Sciatic nerve (tissue), 1 donor: ENCODE data around the genes TFF2 and RSPH1.

DNA sequence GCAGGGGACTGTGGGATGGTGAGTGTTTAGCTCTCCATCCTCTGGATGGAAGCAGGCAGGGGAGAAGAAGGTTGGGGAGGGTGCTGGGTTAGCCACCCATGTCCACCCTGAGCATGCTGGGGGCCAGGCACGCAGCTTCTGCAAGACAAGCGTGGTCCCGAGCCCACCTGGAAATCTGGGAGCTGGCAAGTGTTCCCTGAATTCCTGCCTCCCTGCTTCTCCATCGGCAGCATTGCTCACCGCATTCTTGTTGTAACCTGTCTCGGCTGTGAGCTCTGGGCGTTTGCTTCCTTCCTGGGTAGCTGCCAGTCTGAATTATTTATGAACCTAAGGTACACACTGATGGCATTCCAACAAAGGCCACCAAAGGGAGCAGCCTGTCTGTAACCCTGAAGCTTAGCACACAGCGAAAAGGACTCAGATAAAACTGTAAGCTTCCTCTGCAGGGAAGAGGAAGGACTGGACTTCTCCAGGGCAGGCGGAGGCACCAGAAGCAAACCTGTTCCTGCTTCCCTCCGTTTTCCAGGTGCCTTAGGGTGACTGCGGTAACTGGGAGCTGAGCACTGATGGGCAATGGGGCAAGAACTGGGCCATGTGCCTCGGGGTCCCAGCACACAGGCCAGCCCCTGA, 88.5 kb downstream of the RIPK4 start:
- PRO-cap, result bidirectional peak, plus-strand start at position 451 of the sequence, minus-strand start at position 222 of the sequence

GRCh38 chr21:41726692-41727348, 40.0 kb downstream of the RIPK4 start:
- PRO-cap, result no peak

GRCh38 chr21:41873716-41874449, 5.3 kb downstream of the PRDM15 start:
- PRO-cap, result no peak

- PRO-cap, result no peak
These were observed 27.8 kb upstream of the PRDM15 start for GRCh38 chr21:41906725-41907477.

DNA sequence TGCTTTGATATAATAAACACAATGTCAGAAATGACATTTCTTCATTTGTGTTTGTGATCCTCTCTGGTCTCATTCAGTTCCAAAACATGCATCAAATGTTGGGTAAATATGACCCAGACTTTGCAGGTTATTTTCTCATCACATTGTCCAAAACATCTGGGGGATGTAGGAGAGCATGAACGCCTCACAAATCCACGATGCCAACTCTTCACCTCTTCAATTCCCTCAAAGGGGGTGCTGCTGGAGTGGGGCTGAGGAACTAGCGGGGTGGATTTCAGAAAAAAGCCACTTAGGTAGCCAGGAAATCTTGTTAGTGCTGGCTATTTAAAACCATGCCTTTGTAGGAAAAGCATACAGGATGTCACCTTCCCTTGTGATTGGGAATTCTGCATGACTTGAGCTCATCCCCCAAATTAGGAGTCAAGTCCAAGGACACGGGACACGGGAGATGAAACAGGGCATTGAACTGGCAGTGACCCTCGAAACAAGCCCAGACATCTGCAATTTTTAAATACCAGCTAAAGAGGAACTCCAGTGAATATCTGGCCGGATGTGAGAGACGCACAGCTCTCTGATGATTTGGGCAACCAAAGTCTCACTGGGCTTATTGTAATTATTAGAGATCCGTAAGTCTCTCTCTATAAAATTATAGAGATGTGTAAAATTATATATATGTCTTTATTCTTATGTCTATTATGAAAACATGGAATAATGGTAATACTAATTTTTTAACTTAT, 32.9 kb downstream of the C2CD2 start:
- PRO-cap, result no peak

DNA sequence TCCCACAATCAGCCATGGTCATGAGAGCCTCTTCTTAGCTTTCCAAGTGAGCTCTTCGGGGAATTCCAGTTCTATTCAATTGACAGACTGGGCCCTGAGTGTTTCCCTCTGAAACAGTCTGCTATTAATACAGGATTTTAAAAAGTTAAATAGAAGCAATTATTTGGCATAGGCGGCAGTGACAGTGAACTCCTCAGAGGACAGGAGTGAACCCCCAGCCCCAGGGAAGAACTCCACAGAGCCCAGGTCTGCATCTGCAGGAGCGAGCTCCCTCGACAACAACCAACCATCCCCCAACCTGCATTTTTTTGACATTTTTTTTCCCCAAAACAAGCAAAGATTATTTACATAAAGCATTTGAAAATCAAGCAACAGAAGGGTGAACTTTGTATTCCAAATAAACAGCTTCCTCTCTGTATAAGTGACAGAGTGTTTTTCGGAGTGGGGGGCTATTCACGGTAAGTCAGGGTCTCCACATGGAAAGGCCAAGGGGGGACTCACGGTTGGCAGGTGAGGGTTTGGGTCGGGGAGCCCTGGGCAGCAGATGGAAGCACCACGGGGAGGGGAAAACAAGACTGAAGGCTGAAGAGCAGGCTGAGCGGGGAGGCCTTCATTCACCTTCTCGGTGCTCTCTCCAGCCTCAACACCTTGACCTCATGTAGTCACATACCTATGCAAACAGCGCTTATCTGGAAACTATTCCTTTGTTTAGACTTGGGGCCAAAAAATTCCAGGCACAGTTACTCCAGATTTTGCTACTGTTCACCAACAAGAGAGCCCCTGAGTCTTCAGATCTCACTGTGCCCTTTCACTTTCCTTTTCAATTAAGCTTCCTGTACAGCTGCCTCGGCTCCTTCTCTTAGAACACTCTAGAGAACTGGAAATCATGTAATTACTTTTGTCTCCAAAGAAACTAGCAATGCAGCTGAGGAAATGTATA, 27.6 kb downstream of the C2CD2 start:
- PRO-cap, result bidirectional peak, plus-strand start at position 811 of the sequence, minus-strand start at position 794 of the sequence

GRCh38 chr21:41928652-41929145, 25.1 kb downstream of the C2CD2 start:
- PRO-cap, result no peak

DNA sequence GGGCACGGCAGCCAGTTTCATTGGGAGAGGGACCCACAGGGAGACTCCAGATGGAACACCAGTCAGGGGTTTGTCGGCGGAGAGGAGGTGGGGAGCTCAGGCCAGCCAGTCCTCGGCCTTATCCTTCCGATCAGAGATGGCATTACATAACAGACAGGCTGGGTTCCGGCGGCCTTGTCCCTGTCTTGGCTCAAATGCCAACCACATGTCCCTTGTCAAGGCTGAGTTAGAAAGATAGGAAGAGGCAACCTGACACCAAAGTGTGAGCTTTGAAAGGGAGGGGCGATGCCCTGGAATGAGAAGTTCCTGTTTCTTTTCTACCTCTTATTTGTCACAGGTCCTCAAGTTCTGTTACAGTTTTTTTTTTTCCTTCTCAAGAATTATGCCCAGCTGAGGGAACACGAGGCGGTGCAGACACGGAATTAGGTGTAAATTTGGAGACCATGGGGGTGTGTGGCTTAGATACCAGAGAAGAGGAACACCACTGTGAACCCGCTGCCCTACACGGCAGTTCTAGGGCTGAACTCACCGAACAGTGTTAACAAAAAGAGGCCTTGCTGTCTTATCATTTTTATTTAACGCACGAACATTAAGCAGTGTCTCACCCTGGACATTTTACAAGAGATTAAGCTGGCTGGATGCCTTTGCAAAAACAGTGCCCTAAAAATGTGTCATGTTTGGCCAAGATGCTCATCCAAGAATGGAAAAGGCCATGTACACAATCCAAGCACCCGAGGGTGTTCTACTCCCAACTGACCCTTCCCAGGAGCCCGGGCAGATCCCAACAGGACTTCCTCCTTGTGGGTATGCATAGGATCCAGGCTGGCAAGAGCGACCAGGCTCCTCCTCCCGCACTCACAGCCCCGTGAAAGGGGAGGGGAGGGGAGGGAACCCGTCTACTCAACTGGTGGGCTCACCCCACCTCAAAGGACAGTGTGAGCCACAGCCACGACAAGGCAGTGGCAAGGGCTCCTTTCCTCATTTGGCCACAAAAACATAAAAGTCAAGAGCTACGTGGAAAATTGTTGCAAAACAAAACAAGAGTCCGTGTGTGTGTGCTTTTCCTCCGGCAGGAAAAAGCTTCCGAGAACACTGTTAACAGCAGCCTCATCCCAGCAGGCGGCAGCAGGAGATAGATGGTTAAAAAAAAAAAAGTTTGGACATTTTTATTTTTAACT, 20.5 kb downstream of the C2CD2 start:
- PRO-cap, result no peak

DNA sequence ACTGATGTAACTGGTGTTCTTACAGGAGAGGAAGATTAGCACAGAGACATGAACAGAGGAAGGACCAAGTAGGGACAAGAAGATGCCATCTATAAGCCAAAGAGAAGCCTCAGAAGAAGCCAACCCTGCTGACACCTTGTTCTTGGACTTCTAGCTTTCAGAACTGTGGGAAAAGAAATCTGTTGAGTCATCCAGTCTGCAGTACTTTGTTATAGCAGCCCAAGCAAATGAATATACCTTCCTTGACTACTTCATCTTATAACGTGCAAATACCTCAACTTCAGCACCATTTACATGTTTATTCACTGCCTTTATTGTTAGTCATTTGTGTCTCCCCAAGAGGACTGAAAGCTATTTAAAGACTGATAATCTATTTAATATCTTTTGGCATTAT, 3.4 kb downstream of the ZBTB21 start:
- PRO-cap, result no peak

DNA sequence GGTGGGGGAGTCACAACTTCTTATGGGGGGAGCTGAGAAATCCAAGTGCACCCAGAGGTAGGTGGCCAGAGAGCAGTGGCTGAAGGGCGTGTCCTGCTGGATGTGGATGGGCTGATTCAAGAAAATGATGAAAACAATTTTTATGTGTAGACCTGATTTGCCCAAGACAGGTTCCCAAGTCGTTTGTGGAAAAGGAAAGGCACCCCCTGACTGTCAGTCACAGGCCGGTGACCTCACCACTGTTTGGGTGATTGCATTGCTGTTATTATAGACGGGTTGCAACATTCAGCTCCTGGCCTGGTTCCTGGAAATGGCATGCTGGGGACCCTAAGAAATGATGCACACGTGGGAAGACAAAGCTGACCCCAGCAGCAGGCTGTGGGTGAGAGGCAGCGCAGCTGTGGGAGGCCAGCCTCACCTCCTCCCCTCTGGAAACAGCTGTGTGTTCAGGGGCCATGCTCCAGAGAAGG, 23.6 kb upstream of the ABCG1 start:
- PRO-cap, result no peak

DNA sequence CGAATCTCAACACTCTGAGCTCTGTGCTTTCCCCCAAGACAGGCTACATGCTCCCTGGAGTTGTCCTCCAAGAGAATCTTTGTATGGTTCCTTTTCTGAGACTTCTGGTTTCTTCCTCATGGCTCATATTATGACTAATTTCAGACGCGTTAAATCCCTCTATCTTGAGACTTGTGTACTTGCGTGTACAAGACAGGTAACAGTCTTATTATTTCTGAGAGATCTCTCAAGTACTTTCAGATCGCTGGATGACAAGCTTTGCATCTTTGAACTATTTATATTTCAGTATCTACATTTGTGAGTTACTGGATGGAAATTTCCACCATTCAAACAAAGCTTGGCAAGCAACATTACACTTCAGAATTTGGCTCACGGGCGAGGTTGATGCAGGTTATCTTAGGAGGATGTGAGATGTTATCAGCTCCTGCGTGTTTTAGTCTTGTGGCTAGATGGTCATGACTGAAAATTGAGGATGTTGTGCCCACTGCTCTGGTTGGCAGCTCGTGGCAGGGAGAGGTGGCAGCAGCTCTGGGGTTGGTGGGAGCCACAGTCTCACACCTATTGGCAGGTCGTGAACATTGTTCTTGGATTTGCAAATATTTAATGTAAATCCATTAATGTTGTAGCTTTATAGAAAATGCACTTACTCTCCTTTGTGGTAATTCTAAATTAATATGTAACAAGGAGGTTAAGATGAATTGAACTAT, 19.5 kb downstream of the ABCG1 start:
- PRO-cap, result no peak

DNA sequence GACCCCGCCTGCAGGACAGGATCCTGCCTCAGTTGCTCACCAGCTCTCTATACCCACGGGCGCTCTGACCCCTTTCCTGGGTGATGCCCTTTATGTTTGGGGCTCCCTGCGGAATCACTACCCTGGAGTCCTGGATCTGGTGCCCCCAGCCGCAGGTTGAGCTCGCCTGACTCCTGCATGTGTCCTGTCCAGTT, 32.4 kb downstream of the TFF3 start:
- PRO-cap, result no peak

GRCh38 chr21:42350792-42351333, at the start of gene TFF2:
Gene TFF2, minus strand, starts transcription at chr21:42350994.
- PRO-cap, result no peak

- PRO-cap, result no peak
These were observed 34.2 kb downstream of the RSPH1 start for GRCh38 chr21:42461715-42462409.

- PRO-cap, result no peak
These were observed 31.8 kb downstream of the RSPH1 start for GRCh38 chr21:42464101-42464689.

- PRO-cap, result no peak
These were observed 30.8 kb downstream of the RSPH1 start for GRCh38 chr21:42464785-42466089.

DNA sequence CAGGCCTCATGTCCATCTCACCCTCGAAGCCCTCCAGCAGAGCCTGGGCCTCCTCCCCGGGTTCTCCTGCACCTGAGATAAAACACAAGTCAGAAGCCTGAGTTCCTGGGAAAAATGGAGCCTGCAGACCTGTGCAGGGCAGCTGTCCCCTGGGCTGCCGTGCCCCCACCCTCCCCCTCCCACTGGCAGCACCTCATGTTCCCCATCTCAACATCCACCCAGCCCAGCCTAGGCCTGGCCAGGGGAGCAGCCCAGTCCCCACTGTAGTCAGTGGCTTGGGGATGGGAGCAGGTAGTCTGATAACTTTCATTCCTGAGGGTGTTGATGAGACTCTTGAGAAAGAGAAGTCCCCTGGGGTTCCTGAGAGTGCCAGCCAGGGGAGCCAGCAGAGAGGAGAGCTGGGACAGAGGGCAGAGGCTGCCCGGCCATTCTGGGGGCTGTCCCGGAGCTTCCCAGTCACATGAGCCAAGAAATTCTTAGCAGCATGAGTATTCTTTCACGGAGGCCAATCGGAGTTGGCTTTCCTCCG, 20.0 kb downstream of the RSPH1 start:
- PRO-cap, result no peak

DNA sequence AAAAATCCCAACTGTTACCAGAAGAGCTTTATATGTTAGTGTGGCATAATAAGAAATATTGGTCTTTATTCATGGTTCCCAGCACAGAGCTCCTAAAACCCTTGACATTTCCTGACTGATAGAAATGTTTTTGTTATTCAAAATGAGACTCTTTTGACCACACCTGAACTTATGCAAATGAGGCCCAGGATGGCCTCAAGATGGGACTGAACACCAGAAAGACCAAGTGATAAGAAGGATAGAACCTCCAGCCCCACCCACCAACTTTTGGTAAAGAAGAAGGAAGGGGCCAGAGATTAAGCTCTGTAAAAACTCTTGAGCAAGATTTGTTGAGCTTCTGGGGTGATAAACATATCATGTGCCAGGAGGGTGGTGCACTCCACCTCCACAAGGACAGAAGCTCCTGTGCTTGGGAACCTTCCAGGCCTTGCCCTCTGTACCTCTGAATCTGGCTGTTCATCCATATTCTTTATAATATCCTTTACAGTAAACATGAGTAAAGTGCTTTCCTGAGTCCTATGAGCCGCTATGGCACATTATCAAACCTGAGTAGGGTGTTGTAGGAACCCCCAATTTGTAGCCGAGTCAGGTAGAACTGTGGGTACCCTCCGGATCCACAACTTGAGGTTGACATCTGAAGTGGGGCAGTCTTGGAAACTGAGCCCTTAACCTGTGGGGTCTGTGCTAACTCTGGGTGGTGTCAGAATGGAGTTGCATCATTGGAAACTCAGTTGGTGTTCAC, 5.3 kb downstream of the RSPH1 start:
- PRO-cap, result no peak

DNA sequence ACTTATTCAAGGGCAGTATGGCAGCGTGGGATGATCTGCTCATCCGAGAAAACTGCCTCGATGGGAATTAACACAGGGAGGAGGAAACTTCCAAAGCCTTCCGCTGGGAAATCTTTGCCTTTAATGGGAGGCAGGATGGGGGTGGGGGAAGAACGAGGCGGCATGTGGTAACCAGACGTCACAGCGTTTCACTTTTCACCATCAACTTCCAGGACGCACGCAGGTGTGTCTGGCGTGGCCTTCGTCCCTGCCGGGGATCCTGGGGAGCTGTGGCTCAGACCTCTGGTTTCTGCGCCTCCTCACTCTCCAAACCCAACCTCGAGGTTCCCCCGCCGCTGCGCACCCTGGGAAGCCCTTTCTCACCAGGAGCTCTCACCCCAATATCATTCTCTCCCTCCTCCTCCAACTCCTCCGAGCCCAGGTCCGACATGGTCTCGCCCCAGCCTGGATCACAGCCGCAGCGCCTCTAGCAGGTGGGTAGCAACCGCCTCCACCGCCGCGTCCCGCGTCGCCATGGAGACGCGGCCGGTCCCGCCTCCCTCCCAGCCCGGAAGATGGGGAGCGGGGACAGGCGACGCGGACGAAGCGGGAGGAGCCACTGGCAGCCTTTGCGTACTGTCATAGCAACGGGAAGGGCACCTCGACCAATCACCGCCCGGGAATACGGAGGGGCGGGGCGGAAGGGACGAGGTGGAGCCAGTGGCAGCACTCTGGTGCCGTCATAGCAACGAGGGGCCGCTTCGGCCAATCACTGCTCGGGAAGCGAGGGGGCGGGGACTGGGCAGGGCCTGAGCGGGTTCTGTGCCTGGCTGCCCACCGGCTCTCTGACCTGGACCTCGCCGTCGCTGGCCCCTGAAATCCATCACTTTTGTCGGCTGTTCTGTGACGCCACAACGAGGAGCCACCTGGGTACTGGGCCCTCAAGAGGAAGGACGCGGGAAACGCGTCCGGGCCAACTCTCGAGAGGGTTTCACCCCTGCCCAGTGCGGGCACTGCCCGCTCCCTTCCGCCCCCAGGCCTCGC, at the start of gene RSPH1:
RSPH1 (minus strand) TSS at position 468 of the 1,023 bp plus-strand sequence.
- PRO-cap, result bidirectional peak, plus-strand start at position 244 of the sequence, minus-strand start at position 291 of the sequence; bidirectional peak, plus-strand start at position 816 of the sequence, minus-strand start at position 515 of the sequence

DNA sequence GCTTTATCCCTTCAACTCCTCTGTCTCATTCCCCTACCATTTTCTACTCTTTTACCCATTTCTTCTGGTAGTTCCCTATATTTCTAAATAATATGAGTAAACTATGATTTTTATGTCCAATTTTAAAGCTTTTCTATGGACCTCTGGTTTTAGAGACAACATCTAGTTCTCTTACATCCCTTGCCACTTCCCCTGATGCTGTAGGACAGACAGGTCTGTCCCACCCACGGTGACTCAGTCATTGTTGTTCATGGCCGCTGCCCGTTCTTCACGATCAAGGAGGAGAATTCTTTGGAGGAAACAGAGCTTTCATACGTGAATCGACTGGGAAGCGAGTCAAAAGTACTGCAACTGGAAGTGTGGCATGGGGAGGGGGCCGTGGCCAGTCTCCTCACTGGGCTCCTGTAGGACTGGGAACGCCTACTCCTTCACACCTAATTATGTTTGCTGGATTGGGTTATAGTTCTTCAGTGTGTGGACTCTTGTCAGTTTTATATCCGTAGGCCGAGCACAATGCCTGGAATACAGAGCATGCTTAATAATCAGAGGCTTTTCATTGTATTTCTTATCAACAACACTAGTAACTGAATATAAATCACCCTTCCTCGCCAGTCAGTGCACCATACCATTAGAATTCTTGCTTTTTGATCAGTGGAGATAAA, 4.4 kb upstream of the SLC37A1 start:
- PRO-cap, result no peak